Ishikawa (cell line): ENCODE results near the gene DHRS7B.

DNA sequence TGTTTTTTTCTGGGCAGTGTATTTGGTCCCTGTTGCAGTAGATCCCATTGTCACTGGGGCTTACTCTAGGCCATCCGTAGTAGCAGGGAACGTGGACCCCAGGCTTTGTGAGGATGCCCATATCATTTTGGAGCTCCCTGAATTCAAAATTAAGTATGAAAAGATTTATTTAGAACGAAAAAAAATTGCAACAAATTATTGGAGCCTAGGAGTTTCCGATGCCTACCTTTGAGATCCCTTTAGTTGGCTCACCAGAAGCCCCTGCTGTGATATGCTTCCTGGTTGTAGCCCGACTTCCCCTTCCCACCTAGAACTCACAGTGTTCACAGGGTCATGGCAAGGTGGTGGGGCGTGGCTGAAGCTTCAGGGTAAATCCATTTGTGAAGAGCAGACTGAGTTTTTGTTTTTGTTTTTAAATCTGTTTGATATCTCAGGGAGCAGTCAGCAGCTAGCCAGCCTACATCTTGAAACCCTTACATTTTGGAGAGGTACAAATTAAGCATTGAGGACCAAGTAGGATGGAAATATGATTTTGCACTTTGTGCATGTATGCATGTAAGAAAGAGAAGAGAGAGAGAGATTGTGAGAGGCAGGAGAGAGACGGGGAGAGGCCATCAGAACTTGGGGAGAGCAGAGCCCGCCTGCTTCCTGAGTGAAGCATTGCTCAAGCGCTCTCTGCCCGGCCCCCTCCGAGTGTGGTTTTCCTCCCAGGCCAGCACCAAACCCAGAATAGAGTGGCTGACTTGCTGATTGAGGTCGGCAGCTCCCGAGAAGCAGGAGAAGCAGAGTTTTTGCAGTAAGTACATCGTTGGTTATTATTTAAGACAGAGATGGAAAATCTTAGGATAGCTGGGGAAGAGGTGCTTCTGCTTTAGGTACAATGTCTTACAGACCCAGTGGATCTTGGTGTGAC, 64.0 kb downstream of the SPECC1 start:
- RRBS: no CpG with 5 or more reads among the region's 14 CpGs

- RRBS: no CpG with 5 or more reads among the region's 11 CpGs
Measured at GRCh38 chr17:20204430-20204924, 195.3 kb downstream of the SPECC1 start.

DNA sequence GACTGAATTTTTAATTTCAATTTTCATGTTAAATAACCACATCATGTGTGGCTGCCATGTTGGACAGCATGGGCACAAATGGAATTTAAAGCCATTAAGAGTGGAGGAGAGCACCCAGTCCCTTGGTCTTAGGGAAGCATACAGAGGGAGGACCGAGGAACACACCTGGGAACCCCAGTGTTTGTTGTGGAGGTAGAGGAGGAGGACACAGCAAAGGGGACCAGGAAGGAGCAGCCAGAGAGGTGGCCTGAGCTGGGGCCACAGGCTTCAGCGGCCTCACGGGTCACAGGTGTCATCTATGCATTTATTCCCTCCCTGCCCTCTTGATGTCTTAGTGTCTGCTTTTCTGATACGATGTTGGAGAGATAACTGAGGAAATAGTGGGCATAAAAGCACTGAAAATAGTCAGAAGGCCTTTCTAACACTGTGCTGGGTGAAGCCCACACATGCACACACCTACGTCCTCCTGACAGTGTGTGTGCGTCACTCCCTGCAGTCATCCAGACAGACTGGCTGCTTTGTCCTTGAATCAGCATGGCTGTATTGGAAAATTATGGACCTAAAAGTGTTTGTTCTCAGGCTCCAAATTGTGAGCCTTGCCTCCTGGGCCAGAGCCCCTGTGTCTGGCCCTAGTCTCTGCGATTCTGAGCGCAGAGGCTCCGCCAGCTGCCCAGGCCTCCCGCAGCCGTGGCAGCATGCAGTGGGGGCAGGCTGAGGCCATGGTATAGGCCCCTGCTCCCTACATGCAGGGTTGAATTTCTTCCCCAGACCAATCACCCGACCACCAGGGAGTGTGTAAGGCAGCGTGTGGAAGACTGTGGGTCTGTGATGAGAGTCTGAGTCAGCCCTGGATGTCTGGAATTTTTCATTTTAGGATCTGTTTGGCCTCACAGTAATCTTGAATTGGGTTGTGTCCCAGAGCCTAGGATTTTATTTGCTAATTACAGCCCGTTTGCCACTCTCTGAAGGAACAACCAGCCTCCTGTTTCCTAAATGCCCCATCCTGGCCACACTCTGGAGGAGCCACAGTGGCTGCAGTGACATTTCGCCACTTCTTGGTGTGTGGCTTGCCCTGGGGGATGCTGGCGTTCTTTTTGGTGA, 167.0 kb downstream of the LGALS9B start:
- RRBS: no CpG with 5 or more reads among the region's 16 CpGs

GRCh38 chr17:20784075-20784609, 204.6 kb downstream of the CDRT15L2 start:
- RRBS: 21% methylated on average over 1 of the region's 46 CpGs

DNA sequence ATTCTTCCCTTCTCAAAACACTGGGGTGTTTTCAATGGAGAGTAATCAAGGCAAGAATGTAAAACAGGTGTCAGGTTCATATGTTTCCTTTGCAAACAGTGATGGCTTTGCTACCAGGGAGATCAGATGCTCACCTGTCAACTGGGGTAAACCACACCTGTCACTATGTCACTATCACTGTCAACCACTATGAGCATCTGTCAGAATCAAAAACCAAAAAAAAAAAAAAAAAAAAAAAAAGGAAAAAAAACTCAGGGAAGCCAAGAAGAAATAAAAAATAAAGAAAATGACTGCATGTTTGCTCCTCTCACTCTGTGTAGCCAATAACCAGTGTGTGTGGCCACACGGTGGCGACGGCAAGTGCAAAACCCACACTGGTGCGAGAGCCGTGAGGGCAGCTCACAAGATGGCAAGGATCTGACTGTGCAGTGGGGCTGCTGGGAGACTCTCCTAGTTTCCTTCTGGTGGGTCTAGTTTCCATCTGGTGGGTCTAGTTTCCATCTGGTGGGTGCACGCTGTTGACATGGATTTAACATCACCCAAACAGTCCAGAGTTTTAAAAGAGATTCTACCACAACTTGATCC, 22.7 kb downstream of the USP22 start:
- RRBS: no CpG with 5 or more reads among the region's 6 CpGs

DNA sequence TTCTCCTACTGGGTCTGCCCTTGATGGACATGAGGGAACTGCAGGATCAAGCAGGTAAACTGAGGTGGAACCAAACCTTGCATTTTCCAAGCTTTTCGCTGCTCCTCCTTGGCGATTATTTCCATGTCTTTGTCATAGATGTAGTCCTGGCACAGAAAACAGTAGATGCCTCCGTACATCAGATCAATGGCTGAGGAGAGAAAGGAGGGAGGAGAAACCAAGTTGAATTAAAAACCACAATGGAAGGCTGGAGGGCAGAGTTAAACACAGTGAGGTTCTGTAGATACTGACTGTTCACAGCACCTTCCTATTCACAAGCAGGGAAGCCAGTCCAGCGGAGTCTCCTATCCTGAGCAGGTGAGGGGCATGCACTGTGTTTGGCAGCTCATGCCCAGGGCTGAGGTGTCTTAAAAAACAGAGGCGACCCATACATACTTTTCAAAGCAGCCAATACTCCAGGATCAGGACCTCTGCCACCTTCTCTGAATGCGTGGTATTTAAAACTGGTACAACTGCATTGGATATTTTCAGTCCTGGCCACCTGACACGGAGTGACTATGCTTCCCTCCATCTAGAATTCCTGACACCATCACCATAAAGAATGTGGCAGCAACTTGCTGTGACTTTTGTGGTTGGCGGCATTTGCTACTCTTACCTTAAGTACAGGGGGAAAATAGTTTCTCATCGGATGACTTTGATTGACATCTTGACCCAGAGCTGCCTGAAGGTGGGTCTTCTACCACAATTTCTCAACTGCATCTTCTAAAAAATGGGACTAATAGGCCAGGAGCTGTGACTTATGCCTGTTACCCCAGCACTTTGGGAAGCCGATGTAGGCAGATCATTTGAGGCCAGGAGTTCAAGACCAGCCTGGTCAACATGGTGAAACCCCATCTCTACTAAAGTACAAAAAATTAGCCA, 21.5 kb downstream of the USP22 start:
- RRBS: no CpG with 5 or more reads among the region's 10 CpGs

DNA sequence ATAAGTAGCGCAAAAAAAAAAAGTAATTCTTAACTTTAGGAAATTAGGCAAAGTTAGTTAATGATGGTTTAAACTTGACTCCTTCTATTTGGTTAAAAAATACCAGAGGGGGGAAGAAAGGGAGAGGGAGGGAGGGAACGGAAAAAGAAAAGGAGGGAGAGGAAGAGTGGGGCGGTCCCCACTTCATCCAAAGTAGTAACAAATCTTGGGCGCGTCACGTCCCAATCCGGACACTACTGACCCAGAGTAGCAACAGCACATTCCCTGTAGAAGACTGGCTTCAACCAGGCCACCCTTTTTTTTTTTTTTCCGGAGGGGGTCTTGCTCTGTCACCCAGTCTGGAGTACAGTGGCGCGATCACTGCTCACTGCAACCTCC, 2.2 kb downstream of the USP22 start:
- RRBS: 85% methylated on average over 2 of the region's 10 CpGs

GRCh38 chr17:21126481-21127965, at the start of gene DHRS7B:
TSS of gene DHRS7B (plus strand) at chr17:21126964.
- RRBS: 1% methylated on average over 39 of the region's 76 CpGs

DNA sequence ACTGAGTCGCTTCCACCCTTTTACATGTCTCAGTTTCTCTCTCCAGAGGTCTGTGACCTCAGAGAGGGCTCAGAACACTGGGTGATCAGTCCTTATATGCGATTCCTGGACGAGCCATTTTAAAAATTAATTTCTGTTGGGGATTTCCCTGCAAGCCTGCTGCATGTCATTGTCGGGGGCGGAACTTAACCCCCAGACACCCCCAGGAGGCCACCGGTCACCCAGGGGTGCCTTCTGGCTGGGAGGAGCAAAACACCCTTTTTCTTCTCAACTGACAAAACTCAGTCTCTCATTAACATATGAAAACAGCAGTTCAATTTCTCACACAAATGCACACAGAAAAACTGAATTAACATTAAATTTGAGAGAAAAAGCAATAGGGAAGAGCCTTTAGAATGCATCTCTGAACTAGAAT, 14.2 kb downstream of the DHRS7B start:
- RRBS: no CpG with 5 or more reads among the region's 6 CpGs

- RRBS: no CpG with 5 or more reads among the region's 2 CpGs
Measured at GRCh38 chr17:21231867-21232496, 18.0 kb upstream of the TMEM11 start.

DNA sequence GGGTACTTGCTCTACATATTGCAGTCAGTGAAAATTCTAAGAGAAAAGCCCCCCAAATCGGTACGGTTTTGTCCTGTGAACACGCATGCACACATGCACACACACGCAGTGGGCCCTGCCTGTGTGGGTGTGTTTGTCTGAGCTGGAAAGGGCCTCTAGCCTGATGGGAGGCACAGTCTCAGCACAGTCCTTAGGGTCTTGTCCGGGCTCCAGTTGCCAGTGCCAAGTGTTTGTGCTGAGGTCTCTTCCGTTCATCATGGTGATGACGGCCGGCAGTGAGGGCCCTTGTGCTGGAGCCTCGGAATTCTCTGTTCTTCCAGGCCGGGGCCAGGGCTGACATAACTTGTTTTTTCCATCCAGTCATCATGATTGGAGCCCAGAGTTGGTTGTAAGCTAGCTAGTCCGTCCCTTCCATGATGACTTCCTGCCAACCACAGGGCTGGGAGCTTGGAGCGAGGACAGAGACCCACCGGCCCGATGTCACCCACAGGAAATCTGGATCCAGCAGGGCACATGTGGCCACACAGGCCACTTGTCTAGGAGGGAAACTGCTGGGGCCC, 26.5 kb downstream of the MAP2K3 start:
- RRBS: 70% methylated on average over 6 of the region's 14 CpGs

- RRBS: 75% methylated on average over 21 of the region's 48 CpGs
Measured at GRCh38 chr17:21463965-21464818, 88.0 kb downstream of the KCNJ12 start.

DNA sequence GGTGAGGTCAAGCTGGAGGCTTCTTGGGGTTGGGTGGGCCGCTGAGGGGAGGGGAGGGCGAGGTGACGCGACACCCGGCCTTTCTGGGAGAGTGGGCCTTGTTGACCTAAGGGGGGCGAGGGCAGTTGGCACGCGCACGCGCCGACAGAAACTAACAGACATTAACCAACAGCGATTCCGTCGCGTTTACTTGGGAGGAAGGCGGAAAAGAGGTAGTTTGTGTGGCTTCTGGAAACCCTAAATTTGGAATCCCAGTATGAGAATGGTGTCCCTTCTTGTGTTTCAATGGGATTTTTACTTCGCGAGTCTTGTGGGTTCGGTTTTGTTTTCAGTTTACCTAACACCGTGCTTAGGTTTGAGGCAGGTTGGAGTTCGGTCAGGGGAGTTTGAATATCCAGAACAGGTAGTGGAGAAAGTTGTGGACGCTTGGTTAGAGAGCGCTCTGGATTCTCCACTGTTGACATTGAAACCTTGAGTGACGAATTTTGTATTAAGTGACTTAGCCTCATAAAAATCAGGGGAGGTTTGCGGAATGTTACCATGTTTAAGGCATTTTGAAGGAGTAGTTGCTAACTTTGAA, 511.2 kb downstream of the KCNJ18 start:
- RRBS: no CpG with 5 or more reads among the region's 25 CpGs

GRCh38 chr17:27276565-27277341, 17.2 kb upstream of the WSB1 start:
- RRBS: no CpG with 5 or more reads among the region's 18 CpGs

DNA sequence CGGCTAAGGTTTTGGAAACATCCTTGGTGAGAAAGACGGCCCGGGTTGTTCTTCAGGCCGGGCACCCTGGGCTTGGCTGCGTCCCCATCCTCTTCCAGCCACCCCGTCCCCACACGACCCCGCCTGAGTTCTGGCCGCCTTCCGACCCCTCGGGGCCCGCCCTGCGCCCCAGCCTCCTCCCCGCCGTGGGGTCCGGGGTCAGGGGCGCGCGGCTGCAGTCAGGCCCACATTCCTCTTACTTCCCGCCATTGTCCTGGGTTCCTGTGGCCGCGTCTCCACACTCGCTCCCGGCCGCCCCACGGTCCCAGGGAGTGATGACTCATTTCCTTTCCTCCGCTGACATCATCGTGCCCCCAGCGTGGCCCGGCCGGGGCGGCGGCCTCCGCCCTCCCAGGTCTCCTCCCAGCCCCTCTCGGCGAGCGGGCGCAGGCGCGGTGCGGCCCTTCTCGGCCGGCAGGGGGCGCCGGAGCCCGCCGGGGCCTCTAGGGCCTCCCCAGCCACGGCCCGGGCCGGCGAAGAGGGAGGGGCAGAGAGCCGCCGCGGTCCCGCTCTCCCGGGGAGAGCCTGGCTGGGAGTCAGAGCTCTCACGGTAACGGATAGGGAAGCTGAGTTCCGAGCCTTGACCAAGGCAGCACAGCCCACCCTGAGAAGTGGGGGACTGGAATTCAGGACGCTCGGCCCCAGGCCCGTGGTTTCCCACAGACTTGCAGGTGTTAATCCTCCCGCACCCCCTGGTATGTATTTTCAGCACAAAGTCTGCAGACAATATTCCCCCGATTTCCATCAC, 59.8 kb downstream of the WSB1 start:
- RRBS: 2% methylated on average over 39 of the region's 64 CpGs

DNA sequence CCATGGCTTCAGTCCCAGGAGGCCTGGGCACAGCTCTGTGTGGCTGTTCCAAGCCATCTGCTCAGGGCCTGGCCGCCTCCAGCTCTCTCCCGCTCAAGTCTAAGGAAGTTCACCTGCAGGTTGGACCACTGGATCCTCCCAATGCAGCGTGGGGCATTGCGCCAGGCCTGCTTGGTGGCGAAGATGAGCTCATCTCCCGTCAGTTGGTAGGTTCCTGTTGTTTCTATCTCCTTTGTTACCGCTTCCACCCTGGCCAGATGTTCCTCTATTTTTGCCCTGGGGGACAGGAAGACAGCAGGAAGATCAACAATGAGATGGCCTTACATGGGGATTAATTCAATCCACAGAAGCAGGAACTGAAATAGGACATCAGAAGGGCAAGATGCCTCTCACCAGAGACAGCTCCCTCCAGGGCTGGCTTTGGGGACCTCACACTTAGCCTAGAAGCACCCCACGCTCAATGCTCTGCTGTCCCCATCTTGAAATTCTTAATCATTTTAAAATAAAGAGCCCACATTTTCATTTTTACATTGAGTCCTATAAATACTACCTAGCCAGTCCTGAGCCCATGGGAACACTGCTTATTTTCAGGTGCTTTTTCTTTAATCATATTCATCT, 17.4 kb downstream of the NOS2 start:
- RRBS: no CpG with 5 or more reads among the region's 8 CpGs

DNA sequence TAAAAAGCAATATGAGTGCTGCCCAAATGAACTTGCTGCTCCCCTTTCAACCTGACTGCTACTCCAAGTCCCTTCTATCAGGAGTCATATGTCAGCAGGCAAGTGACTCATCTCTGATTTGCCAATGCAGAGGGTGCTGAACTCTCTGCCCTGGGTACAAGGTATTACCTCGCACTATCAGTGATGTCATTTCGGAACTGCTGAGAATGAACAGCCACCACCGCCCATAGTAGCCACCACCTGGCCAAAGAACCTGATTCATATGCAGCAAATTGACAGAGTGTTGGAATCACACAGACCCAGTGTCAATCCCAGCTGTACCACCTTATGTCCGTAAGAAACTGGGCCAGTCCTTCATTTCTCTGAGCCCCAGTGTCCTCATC, 31.2 kb downstream of the LYRM9 start:
- RRBS: no CpG with 5 or more reads among the region's 4 CpGs

DNA sequence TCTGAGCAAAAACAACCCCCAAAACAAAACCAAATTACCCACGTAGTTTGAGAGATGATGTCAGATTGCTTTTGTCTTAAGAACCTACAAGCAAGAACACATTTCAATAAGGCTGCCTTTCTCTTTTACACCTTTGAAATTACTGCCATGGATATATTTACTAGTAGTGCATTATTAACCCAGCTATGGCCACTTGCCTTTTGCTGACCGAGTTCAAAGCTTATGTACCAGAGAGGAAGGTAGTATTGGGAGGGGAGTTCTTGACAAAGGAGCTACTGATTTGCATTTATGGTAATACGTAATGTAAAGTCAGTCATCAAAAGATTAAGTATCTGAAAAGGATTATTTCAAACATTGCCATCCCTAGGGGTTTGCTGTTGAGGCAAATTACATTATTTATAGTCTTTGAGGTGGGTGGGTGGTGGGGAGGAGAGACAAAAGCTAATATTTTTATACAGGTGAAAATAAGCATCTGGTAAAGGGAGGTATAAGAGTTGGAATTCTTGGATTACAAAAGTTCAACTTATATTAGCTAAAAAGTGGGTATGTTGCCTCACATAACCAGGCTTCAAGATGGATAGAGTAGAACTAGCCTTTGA, 51.9 kb downstream of the NLK start:
- RRBS: no CpG with 5 or more reads among the region's 3 CpGs

GRCh38 chr17:28331979-28332323, 3.3 kb downstream of the IFT20 start:
- RRBS: no CpG with 5 or more reads among the region's 3 CpGs

DNA sequence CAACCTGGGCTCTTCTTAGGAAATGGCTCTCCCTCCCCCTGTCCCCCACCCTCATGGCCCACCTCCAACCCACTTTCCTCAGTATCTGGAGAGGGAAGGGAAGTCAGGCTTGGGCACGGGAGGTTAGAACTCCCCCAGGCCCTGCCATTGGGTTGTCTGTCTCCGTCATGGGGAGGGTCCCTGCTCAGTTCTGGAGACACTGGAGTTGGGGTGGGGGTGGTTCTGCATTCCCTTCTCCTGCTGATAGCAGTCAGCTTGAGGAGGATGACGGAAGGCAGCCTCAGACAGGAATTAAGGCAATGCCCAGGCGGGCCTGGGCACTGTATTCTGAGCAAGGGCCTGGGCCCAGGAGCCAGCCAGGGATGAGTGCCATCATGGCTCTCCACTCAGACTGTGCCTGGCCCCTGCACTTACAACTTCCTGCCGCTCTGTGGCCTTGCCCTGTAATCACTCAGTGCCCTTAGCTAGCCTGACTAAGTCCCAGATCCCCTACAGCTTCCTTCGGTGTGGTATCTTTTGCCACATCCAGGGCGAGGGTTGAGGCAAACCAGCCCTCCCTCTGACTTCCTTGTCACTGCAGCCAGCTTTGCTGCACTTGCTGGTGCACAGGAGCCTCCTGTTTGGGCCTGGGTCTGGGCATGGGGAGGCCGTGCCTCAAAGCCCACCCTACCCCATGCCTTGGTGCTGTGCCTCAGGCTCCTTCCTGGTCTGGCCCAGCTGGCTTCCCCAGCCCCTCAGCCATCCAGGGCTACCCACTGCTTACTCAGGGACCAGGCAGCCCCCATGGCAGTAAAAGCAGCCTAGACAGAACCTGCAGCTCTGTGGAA, 9.4 kb downstream of the SLC46A1 start:
- RRBS: no CpG with 5 or more reads among the region's 8 CpGs